Mesenchymal stem cell of the bone marrow (primary cell): Measurements from ENCODE around the genes ARIH2, KLHDC8B and APEH.

- CAGE, long polyA plus RNA: no peak
Observed at GRCh38 chr3:48472319-48472553, 6.2 kb downstream of the TREX1 start.

GRCh38 chr3:48555167-48555998 lies 1.2 kb downstream of the PFKFB4 start:
- CAGE, long polyA plus RNA: no peak

GRCh38 chr3:48651867-48652169 lies 10.9 kb downstream of the CELSR3 start:
- CAGE, long polyA plus RNA: no peak

DNA sequence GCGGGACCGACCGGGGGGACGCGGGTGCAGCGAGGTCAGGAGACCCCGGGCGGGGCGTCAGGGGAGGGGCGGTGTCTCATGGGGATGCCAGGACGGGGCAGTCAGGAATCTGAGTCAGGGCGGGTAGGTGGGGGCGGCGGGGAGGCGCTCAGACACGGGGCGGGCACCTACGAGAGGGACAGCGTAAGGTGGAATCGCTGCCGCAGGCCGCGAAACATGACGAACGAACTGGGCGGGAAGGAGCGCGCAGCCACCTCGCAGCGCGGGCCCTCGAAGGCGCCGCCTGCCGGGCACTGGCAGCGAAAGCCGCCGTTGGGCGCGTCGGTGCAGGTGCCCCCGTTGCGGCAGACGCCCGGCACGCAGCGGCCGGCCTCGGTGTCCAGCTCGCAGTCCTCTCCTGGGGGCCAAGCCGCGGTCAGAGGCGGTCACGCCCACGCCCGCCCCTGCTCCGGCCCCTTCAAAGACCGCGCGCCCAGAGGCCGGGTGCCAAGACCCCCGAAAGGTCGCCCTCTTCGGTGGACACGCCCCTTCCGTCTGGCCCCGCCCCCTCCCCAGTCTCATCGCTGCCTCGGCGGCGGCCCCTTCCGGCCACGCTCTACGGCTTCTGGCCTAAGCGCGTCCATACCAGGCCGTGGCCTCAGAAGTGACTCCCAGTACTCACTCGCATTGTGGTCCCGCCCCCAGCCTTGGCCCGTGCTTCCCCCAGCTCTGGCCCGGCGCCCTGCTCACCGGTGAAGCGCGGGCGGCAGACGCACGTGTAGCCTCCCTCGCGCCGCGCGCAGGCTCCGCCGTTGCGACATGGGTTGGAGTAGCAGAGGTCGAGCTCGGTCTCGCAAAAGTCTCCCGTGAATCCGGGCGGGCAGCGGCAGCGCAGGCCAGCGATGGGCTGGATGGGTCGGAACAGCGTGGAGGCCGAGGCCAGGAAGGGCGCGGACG lies 6.4 kb downstream of the CELSR3 start:
- CAGE, long polyA plus RNA: no peak

DNA sequence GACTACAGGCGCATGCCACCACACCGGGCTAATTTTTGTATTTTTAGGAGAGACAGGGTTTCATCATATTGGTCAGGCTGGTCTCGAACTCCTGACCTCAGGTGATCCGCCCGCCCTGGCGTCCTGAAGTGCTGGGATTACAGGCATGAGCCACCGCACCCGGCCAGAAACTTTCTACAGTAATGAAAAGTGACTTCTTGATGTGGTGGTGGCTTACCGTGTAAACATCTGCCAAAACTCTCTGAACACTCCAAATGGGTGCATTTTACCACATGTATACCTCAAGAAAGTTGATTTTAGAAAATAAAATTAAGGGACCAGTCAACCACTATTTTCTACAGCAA lies 6.2 kb upstream of the NCKIPSD start:
- CAGE, long polyA plus RNA: no peak

DNA sequence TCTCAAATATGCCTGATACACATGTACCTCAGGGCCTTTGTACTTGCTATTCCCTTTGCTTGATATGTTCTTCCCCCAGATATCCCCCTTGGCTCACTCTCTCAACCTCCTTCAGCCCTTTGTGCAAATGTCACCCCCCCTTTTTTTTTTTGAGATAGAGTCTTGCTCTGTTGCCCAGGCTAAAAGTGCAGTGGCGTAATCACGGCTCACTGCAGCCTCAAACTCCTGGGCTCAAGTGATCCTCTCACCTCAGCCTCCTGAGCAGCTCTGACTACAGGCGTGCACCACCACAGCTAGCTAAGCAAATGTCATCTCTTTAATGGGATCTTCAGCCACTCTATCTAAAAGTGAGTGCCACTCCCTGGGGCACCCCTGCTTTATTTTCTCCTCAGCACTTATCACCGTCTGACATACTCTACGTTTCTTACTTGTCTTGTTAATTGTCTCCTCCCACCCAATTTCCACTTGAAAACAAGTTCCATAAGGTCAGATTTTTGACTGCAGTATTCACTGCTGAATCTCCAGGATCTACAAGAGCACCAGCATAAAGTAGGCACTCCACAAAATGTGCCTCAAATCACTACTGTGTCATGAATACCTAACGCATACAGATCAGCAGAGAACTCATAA lies 14.6 kb downstream of the IP6K2 start:
- CAGE, long polyA plus RNA: no peak

DNA sequence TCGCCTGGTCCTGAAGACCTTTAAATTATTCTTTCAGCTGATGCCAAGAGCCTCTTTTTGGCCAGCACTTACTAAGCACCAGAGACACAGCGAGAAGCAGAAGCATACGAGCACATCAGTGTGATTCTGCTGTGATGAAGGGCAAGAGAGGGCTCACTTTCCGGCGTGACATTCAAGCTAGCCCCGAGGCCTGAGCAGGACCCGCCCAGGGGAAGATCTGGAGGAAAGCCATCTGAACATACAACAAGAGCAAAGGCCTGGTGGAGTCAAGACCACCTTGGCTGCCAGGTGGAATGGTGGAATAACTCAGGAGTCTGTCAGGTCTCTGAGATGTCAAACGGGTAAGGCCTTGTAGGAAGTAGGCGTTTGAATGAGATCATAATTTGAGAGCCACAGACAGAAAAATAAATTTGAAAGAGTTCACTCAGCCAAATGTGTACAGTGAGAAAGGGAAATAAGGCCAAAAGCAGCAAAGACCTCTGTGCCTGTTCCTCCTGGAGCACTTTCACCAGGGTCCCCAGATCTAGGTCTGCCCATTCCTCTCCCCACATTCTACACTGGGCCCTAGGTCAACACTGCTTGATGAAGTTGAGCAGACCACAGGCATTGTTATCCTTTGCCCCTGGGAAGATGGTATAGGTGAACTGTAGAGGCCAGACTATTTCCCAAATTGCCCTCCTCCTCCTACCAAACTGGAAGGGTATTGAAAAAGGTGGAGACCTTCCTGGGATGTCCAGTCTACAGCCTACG lies 569 bp upstream of the PRKAR2A start:
- CAGE, long polyA plus RNA: no peak

GRCh38 chr3:48918565-48919372 lies at the start of gene ARIH2:
Gene ARIH2 (plus strand): TSS chr3:48918842.
- CAGE, long polyA plus RNA: no peak

DNA sequence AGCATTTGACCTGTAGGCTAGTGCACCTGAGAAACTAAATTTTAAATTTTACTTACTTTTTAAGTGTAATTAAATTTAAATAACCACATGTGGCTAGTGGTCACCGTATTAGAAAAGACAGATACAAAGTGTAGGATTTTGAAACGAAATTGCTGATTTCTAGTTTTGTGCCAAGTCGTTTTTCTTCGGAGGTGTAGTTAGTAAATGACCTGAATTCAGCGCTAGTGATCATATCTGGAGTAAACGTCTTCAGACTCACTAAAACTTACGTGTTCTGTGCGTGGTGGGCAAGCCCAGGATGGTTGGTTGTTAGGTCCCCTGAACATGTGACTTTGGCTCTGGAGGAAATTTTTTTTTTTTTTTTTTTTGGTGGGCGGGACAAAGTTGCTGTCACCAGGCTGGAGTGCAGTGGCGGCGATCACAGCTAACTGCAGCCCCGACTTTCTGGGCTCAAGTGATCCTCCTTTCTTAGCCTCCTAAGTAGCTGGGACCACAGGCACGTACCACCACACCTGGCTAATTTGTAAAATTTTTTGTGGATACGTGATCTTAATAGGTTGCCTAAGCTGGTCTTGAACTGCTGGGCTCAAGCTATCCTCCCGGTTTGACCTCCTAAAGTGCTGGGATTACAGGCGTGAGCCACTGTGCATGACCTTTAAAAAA lies 1.1 kb downstream of the ARIH2 start:
- CAGE, long polyA plus RNA: no peak

- CAGE, long polyA plus RNA: no peak
Observed at GRCh38 chr3:48934359-48934950, 15.8 kb downstream of the ARIH2 start.

DNA sequence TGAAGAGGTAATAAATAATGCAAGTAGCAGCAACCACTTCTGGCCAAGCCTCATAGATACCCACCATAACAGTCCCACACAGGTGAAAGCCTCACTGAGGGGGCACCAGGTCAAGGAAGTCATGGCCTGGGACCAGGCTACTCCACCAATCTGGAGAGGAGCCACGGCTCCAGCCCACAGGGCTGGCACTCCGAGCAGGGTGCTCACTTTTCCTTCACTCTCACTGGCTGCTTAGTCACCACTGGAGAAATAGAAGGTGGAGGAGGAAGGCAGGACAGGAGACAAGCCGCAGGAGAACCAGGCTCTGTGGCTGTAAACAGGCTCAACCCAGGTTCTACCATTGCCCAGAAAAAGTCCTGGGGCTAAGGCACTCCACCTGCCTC lies 1.2 kb downstream of the USP19 start:
- CAGE, long polyA plus RNA: no peak

DNA sequence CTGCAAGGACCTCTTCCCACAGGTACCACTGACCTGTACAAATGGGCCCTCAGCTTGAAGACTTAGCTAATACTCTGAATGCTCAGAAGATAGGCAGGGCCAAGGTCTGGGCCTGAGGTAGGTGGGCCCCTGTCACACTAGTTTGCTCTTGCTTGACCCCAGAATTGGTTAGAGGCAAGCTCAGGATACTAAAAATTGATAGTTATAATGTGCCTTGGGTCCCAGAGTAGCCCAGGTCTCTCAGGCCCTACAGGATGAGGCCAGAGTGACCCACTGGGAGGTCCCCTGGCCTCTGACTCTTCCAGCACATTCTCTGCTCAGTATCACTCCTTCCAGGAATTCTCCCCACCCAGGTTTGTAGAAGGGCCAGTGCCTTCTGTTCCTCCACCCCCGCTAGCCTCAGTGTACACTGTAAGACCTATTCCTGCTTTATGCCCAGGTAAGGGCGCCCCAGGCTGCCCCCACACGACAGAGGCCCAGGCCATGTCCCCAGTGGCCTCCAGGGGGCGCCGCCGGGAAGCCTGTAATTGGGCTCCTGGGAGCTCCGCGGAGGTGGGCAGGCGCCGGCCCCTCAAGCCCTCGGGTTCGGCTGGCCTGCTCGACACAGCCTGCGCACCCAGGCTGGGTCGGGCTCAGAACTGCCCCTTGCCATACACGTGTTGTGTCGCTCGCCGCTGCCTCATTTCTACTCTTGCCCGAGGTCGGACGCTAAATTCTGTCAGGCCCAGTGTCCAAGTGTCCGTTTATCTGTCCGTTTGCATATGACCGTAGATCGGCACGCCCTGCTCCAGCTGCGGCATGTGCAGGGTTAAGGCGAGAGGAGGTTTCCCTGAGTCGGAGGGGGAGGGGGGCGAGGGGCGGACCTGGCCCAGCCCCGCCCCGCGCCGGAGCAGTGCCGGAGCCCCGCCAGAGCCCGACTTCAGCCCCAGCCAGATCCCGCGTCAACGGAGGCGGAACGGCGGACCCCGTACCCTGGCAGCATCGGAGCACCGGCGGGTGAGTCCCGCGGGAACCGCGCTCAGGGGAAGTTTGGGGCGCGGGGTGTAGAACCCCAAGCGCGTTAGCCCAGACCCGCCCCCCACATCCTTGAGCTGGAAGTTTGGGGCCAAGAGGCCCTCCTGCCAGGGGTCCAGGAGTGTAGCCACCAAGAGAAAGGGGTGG lies at the start of gene KLHDC8B:
Gene KLHDC8B, plus strand, starts transcription at position 909 of the 1,161 bp plus-strand sequence.
- CAGE, long polyA plus RNA: no peak

DNA sequence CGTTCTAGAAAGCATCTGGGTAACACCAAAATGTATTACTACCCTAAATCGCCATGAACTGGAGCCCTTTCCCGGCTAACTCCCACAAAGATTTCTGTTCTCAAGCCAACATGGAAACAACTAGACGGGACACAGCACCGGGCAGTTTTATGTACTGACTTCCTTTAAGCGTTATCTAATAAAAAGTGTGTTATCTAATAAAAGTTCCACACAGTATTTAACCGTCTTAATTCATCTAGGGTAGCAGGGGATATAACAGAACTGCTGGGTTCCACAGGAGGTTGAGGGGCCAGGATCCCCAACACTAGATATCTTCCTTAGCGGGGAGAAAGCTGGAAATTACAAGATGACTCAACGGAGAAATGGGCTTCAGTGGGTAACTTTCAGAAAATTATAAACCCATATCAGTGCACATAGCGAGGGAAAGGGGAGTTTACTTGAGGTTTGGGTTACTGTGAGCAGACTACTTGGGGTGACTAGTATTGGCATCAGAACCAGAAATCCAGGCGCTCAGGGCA lies 442 bp upstream of the C3orf62 start:
- CAGE, long polyA plus RNA: no peak

- CAGE, long polyA plus RNA: no peak
Observed at GRCh38 chr3:49340582-49341297, 887 bp upstream of the USP4 start.

GRCh38 chr3:49358584-49359152 lies 515 bp upstream of the GPX1 start:
- CAGE, long polyA plus RNA: no peak

- CAGE, long polyA plus RNA: no peak
Observed at GRCh38 chr3:49397351-49398000, 14.3 kb downstream of the RHOA start.

DNA sequence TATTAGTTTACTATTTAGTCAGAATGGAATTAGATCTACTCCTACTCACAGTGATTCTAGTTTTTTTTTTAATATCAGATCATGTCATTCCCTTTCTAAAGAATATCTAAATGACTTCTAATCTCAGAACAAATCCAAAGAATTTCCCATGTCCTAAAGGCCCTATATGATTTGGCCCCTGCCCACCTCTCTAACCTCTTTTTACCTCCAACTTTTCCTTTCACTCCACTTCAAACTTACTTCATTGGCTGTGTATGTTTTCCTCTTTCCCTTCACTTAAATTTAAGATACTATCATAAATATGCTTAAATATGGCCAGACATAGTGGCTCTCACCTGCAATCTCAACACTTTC lies 4.2 kb downstream of the RHOA start:
- CAGE, long polyA plus RNA: no peak

GRCh38 chr3:49469386-49470104 lies 522 bp upstream of the DAG1 start:
- CAGE, long polyA plus RNA: no peak

DNA sequence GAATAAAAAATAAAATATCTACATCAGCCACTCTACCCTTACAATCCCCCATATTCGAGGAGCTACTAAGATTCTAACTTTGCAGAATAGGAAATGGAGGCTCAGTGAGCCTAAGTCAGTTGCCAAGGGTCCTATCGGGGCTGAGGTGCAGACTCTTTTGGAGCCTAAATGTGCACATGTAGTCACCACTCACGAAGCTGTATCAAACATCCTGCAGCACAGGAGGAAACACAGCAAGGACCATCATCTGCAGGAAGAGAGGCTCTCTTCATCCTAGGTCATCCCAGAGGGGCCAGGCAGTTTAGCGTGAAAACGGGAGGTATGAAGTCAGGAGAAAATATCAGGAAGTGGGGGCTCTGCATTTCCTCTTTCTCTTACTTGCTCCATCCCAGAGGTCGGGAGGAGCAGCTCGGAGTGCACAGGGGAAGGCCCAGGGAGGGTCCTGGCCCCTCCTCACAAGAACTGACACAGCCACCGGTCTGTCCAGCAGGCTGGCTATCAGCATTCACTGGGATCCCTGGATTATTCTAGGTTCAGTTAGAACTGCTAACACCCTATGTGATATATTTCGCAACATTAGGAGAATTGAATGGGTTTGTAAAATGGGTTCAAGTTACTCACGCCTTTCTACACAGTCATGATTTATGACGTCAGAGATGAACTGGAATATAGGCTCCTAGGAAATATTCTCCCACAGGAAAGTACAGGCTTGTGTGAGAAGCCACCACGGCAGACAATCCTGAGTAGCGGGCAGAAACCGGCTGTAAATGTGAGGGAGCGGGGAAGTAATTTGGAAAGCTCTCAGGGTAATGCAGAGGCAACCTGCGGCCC lies 1.1 kb upstream of the BSN start:
- CAGE, long polyA plus RNA: no peak

DNA sequence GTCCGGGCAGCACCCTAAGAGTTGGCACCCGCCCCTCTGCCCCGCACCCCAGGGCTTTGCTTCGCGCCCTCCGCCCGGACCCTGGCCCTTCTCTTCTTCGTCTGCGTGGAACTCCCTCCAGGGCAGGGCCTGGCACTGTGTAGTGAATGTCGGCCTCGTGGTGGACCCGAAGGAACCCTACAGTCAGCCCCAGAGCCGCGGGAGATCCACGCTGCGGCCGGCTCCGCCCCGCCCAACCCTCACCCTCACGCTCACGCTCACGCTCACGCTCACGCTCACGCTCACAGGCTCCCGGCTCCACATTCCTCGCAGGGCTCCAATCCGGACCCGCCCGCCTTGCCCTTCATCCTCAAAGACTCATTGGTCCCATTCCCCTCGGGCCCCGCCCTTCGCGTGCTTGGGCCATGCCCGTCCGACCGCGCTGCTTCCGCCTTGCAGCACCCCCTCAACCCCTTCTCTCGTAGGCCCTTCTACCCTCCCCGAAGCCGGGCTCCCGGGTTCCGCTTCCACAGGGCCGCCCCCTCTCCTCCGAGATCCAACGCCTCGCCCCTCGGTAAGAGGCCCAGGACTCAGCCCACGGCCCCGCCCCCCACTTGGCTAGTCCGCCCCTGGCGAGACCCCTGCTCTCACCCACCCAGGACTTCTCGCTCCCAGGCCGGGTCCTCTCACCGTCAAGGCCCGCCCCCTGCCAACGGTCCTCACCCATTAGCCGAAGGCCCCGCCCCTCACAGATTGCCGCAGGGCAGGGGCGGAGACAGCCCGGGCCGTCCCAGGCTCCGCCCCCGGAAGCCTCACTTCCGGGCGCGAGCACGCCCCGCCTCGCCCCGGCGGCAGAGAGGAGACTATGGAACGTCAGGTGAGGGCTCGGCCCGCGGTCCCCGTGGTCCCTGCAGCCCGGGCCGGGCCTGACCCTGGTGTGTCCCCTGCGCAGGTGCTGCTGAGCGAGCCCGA lies at the start of gene APEH:
Gene APEH, plus strand, starts transcription at position 794 of the 951 bp plus-strand sequence.
- CAGE, long polyA plus RNA: no peak